Vagina (tissue), 1 donor: ENCODE measurements around the gene PIK3C2B.

DNA sequence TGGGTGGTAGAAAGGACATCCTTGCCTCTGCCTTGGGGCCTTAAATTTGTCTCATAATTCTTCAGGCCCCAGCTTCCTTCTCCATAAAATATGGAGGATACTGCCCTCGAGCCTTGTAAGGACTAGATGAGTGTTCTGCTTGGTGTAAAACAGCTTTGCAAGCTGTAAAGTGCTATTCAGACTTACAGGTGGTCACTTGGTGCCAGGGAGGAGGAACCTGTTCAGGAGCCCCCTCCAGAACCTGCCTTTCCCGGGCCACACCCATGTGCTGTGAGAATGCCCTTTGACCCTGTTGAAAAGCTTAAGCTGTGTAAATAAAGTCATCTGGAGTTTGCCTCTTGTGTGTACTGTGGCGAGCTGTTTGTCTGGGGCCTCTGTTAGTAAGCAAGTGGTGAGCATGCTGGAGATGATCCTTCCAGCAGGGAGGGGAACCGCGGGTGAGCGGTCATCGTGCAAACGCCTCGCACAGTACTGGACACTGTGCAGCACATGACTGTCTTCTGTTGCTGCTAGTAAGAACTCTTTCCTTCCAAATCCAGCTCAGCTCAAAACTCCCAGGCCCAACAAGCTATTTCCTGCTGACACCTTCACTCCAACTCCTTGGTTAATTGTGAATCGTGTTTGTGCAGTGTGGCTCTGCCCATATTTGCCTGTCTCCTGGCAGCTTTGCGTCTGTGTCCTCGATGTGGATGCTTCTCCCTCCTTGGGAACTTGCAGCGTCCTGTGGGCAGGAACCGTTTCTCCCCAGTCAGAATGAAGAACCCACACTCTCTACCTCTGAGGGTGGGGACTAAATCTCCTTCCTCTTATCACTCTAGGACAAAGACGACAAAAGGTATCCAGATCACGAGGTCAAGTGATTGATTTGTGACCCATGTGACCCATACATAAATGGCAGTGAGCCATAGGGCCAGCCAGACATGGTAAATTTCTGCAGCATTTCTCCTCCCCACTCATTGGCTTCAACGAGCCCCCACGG, 14.0 kb upstream of the BTG2 start:
- PRO-cap: no peak
- RAMPAGE, long total RNA: no peak

GRCh38 chr1:203295631-203296259, 9.6 kb upstream of the BTG2 start:
- PRO-cap: no peak
- RAMPAGE, long total RNA: no peak

DNA sequence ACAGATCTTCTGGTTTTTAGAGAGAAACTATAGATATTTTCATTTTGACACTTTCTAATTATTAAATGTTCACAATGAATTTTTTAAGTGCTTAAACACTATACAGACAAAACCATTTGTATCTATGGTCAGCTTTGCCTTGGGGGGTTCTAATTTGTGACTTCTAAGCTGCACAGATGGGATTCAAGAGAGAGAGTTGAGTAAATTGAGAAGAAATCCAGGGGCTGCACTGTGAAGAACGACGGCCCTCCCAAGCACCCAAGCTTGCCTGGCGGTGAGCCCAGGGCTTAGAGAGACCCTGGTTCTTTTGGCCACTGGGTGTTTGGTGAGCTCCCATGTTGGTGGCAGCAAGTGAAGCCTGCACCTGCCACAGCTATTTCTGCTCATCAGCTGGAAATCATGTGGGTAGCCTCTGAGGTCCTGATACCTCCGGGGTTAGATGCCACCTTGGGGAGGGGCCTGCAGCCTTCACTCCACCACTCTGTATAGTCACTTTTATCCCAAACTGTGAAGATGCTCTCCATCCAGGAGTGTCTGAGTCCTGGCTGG, 6.2 kb upstream of the BTG2 start:
- PRO-cap: no peak
- RAMPAGE, long total RNA: no peak

DNA sequence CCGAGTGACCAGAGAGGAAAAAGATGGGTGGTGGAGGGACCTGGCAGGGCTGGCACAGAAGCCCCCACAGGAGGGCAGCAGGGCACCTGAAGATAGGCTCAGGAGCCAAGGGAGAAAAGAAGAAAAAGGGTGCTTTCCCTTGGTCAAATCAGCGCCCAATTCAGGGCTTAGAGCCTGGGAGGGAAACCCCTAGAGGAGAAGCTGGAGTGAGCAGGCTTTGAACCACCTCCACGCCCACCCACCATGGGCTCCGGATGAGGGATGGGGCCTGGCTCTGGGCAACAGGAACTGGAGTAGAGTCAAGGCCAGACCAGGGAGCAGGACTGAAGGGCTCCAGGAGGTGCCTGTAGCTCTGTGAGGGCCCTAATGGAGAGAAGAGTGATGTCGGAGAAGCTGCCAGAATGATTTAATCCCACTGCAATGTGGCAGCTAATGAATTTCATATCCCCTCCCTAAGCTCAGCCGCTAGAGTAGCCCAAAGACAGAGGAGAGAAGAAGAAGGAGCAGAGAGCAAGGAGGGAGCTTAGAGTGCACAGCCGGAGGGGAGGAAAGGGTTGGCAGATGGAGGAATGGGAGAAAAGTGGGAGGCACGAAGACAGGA, 12.0 kb upstream of the PRELP start:
- PRO-cap: unidirectional peak, plus-strand start at position 302 of the sequence; bidirectional peak, plus-strand start at position 484 of the sequence, minus-strand start at position 368 of the sequence
- RAMPAGE, long total RNA: no peak

DNA sequence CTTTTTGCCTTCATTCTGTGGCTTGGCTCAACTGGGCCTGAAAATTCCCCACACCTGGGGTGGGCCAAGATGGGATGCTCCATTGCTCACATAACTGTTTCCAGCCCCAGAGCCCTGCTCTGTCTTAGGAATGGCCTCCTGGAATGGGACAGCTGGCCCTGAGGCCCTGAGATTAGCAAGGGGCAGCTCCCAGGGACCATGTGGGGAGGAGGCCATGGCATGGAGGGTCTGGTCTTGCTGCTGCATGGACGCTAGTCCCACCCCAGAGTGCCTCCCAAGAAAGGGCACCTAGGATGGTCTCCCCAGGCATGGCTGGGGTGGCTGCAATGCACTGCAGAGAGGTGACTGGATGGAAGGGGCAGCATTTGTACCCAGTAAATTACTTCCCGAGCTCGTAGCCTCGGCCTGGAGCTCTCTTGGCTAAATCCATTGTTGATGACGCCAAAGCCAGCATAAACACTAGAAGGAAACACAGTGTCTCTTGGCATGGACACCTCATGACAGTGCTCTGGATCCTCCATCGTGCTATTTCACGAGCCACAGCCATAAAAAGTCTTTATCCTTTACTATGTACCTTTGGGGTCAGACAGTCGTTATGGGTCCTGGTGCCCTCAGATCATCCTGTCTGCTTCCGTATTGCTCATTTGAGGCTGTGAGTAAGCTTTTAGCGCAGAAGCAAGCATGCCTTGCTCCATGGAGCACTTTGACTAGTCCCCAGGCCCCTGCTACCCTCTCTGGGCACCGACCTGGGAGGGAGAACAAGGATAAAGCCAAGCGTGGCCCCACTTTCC, 10.5 kb upstream of the PRELP start:
- PRO-cap: bidirectional peak, plus-strand start at position 585 of the sequence, minus-strand start at position 351 of the sequence
- RAMPAGE, long total RNA: no peak

DNA sequence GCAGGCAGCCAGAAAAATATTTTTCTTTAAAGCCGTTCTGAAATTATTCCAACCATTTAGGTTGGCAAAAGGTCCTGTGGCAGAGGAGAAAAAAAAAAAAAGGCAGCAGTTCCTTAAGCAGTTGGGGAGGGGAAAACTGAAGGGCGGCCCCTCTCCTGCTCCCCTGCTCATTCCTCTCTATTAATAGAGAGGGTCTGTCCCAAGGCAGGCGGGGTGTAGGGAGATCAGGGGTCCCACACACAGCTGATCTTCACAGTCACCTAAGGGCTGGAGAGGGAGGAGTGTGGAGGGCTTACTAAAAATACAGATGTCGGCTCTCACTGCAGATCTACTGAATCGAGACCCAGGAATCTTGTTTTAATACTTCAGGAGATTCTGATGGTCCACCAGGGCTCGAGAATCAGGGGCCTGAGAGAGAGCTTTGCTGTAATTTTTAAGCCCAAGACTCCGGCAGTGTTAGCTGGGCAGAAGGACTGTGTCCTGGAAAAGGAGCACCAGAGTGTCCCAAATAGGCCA, 1.3 kb downstream of the PRELP start:
- PRO-cap: bidirectional peak, plus-strand start at position 120 of the sequence, minus-strand start outside the sequence
- RAMPAGE, long total RNA: no peak

DNA sequence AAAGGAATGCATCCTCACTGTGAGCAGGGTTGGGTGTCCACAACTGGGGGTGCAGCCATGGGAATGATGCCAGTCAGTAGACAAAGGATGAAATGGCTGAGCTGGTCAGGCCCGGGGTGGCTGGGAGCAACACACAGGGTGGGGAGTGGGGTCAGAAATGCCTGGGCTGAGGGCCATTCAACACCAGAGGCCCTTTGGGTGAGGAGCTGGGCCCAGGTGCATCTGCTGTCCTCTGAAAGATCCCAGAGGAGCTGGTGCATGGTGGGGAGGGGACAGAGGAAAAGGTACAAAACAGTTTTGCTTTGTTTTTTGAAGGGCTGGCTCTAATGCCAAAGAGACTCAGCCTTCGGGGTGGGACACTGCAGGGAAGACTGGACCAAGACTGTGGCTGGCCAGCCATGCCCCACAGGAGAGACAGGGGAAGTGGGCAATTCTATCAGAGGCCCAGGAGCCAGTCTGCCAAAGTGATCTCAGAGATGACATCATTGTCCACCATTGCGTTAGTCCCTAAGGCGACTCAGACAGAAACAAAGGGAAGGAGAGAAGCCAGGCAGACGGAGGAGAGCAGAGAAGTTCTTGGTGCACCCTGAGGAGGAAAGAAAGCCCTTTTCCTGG, 26.2 kb downstream of the OPTC start:
- PRO-cap: unidirectional peak, plus-strand start at position 530 of the sequence
- RAMPAGE, long total RNA: no peak

DNA sequence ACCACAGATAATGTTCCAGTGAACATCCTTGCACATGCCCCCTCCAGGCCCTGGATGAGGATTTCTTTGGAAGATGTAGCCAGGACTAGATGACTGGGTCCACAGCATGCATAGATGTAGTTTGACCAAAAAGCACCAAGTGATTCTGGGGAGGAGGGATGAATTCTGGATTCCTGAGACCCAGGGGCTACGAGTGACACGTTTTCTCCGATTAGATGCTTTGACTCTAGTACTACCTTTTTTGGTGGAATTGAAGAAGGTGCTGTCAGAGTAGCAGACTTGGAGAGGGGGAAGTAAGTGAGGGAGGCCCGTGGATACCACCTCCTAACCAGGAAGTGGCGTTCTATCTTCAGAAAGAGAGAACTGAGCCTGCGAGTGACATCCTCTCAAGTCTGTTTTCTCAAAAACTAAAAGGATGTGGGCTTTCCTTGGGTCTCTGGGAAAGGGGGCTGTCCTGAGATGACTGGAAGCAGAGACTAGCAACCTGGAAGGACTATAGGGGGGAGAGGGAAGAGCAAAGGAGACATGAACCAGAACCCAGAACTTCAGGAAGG, 48.9 kb downstream of the ATP2B4 start:
- PRO-cap: no peak
- RAMPAGE, long total RNA: no peak

- PRO-cap: no peak
- RAMPAGE, long total RNA: no peak
Observed at GRCh38 chr1:203682632-203683317, 56.1 kb downstream of the ATP2B4 start.

DNA sequence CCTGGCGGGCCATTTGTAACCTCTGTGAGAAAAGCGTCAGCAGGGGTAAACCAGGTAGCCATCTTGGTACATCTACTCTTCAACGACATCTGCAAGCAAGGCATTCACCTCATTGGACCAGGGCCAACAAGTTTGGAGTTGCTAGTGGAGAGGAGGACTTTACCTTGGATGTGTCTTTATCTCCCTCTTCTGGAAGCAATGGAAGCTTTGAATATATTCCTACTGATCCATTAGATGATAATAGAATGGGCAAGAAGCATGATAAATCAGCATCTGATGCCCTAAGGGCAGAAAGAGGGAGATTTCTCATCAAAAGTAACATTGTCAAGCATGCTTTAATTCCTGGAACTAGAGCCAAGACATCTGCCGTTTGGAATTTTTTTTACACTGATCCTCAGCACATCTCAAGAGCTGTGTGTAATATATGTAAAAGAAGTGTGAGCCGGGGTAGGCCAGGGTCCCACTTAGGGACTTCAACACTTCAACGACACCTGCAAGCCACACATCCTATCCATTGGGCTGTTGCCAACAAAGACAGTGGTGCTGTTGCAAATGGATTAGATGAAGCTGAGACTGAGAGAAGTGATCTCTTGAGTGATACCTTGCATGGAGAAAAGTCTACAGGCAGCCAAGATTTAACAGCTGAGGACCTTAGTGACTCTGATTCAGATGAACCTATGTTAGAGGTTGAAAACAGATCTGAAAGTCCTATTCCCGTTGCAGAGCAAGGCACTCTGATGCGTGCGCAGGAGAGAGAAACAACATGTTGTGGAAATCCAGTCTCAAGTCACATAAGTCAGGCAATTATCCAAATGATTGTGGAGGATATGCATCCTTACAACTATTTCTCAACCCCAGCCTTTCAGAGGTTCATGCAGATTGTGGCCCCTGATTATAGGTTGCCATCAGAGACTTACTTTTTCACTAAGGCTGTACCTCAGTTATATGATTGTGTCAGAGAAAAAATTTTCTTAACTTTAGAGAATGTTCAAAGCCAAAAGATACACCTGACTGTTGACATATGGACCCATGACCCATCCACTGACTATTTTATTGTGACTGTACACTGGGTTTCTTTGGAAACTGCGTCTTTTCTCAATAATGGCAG, 2.9 kb downstream of the ZBED6 start:
- PRO-cap: no peak
- RAMPAGE, long total RNA: no peak

GRCh38 chr1:203865410-203865728, 4.0 kb downstream of the SNRPE start:
- PRO-cap: no peak
- RAMPAGE, long total RNA: no peak

DNA sequence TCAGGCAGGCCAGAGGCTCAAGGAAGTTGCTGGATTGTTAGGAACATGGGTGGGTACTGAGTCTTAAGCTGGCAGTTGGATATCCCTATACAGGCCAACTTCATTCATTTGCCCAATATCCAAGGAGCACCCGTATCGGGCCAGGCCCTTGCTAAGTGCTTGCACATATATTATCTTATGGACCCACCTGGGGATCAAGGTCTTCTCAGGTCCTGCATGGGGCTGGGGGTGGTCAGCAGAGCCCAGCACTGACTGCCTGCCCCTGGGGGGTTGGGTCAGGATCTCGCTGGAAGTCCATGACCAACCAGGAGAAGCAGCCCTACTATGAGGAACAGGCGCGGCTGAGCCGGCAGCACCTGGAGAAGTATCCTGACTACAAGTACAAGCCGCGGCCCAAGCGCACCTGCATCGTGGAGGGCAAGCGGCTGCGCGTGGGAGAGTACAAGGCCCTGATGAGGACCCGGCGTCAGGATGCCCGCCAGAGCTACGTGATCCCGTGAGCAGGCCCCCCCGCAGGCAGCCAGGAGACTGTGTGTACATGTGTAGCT, 27.4 kb downstream of the ETNK2 start:
- PRO-cap: no peak
- RAMPAGE, long total RNA: no peak

GRCh38 chr1:204198082-204199146, 2.1 kb upstream of the KISS1 start:
- PRO-cap: no peak
- RAMPAGE, long total RNA: no peak

DNA sequence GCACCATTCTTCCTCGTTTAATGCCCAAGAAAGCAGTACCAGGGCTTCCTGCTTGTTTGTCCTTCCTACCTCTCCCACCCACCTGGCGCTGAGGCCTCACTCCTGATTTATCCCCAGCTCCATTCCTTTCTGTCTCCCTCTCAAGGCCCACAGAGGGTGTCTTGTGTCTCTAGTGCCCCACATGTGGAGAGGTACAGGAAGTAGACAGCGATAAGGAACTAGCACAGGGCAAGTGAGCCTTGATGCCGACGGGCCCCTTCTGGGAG, 32.6 kb downstream of the PLEKHA6 start:
- PRO-cap: no peak
- RAMPAGE, long total RNA: no peak

DNA sequence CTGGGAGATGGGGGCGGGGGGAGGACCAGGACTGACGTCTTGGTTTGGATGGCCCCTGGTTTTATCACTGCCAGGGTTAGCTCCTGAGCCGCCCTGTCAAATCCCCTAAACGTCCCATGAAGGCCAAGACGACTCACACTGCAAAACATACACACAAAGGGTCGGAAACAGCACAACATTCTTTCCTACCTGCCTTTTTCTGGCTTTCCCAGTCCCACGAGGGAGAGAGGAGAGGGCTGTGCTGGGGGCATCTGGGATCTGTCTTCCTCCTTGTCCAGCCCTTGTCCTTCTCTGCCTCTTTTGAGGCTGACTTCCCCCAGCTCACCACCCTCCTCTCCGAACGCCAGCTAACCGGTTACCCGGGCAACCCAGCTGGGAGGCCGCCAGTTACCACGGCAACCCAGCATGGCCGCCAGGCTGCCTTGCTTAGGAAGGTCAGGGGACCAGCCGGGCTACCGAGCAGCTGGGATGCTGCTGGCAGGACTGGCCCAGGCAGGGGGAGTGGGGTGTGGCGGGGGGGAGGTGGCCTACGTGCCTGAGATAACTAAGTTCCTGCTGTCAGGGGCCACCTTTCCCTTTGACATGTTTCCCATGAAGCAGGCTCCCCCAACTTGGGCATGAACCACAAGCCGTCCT, 8.9 kb downstream of the PLEKHA6 start:
- PRO-cap: unidirectional peak, minus-strand start at position 293 of the sequence
- RAMPAGE, long total RNA: start-site peak on the minus strand centred at position 317 of the sequence, 43 bp wide, 33 reads

- PRO-cap: no peak
- RAMPAGE, long total RNA: no peak
Observed at GRCh38 chr1:204394135-204394961, 17.3 kb downstream of the PPP1R15B start.

DNA sequence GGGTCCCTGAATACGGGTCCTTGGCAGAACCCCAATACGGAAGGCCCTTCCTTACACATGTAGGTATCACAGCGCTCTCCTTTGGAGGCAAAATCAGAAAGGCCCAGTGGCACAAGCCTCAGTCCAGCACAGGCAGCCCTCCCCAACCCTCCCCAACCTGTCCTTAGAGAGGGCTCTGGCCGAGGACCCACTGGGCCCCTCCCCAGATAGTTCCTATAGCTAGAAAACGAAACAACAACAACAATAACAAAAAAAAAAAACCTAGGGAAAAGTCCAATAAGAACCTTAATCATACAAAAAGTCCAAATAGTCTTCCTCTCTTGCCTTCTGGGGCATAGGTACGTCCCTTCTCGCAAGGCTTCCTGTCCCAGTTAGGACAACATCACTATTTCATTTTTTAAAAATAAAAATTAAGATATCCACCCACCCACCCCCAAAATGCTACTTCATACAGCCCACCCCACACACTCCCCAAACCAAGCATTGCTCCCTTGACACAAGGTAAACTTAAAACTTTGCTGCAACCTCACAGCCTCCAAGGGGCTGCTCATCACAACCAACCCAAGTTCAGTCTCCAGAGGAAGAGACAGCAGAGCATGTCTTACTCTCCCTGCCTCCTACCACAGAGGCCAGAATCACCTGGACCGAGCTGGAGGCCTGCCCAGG, 12.6 kb upstream of the PPP1R15B start:
- PRO-cap: no peak
- RAMPAGE, long total RNA: no peak

DNA sequence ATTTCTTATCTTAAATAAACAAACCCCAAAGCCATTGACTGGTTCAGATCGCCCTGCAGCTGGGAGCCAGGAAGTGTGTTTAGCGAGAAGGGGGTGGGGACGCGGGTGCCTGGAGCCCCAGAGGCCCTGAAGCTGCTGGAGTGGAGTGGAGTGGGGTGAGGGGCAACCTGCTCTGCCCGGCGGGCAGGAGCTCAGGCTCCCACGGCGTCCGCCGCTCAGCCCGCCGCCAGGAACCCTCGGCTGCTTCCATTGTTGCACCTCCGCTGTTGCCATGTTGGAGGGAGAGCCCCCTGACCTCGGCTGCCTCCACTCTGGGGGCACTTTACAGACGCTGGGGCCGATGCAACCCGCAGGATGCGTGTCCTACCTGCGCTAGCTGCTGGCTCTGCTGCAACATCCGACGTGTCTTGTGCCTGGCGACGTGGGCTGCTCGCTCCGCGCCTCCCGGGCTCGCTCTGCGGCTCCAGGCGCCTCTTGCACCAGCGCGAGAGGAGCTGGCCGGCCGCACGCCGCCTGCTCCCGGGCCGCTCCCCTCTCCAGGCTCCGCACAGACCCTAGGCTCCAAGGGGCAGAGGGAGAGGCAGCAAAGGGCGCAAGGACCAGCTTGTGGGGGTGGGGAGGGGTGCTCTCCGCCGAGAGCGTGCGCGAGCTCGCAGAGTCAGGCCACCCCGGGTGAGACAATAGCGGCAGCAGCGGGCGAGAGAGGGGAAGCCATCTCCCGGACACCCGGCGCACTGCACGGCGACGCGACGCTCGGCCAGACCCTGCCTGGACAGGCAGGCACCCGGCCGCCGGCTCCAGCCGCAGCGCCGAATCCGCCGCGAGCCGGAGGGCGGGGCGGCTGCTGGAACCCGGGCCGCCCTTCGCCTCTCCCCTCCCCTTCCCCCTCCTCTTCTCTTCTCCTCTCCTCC, at the start of gene PIK3C2B:
PIK3C2B (minus strand) TSS at position 817 of the 911 bp plus-strand sequence.
- PRO-cap: bidirectional peak, plus-strand start at position 85 of the sequence, minus-strand start outside the sequence; bidirectional peak, plus-strand start at position 482 of the sequence, minus-strand start at position 378 of the sequence; bidirectional peak, plus-strand start outside the sequence, minus-strand start at position 736 of the sequence
- RAMPAGE, long total RNA: start-site peak on the minus strand centred at position 800 of the sequence, 70 bp wide, 89 reads

DNA sequence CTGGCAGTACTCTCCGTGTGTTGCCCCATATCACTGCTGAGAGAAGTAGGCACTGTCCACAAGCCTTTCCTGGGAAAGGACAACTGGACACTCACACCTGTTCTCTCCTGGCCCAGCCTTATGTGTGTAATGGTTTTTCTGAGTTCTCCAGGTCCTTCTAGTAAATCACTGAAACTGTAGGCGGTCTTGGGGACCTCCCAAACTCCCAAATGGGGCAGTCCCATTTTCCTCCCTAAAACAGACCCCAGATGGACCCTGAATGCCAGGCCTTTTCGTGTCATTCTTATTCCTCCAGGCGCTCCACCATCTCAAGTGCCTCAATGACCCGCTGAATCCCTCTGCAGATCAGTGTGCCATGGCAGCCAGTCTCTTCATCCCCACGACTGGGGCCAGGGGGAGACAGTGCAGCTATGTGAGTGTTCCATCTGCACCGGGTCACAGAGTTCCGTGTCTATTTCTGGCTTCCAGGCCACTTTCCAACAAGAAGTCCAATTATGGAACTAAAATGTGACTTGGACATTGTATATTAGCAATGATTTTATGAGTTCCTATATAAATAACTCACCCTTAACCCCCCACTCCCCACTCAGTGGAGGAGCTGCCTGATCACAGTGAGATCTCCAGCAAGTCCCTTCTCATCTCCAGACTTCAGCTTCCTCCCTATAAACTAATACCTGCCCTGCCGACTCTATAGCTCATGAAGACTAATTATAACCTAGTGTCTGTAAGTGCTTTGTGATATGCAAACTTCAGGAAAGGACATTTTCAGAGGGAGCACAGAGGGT, 14.3 kb upstream of the NFASC start:
- PRO-cap: bidirectional peak, plus-strand start at position 585 of the sequence, minus-strand start at position 385 of the sequence
- RAMPAGE, long total RNA: no peak

- PRO-cap: no peak
- RAMPAGE, long total RNA: no peak
Observed at GRCh38 chr1:204992497-204993110, 50.4 kb upstream of the CNTN2 start.